GM19240 (cell line): ENCODE measurements around a stretch of chr10.

DNA sequence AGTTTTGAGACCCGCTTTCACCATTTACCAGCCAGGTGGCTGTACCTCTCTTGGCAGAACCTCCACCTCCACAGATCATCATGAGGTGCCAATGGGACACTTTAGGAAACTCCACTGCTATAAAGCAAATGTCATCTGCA, 1.4 kb downstream of the PCBD1 start:
- RRBS: no CpG with 5 or more reads among the region's 1 CpG

DNA sequence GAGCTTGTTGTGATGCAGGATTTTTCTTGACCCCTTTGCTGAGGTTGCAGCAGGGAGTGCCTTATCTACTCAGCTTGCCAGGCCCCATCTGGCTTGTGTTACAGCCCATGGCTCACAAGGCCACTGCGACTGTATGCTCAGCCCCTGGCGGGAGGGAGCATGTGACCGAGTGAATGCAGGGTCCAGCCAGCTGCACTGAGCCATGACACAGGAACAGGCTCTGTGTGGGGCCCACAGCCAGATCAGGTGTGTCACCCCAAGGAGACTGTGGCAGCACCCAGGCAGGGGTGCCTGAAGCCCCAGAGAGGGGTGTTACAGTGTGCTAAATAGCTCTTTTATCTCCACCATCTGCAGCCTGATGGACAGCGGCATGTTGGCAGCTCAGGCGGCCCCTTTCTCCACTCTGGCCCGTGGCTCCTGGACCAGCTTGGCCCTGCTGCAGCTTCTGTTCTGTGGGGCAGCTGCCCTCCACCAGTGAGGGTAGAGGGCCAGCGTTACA, 2.6 kb upstream of the PCBD1 start:
- RRBS: no CpG with 5 or more reads among the region's 7 CpGs

DNA sequence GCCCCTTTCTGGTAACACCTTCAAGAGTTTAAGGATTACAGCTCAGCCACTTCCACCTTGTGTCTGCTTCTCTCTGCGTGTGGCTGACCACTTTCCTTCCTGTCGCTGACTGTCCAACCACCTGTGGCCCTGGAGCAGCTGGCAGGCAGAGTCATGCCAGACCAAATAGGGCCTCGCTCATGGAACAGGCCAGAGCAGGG, 97.3 kb upstream of the PCBD1 start:
- RRBS: no CpG with 5 or more reads among the region's 3 CpGs

DNA sequence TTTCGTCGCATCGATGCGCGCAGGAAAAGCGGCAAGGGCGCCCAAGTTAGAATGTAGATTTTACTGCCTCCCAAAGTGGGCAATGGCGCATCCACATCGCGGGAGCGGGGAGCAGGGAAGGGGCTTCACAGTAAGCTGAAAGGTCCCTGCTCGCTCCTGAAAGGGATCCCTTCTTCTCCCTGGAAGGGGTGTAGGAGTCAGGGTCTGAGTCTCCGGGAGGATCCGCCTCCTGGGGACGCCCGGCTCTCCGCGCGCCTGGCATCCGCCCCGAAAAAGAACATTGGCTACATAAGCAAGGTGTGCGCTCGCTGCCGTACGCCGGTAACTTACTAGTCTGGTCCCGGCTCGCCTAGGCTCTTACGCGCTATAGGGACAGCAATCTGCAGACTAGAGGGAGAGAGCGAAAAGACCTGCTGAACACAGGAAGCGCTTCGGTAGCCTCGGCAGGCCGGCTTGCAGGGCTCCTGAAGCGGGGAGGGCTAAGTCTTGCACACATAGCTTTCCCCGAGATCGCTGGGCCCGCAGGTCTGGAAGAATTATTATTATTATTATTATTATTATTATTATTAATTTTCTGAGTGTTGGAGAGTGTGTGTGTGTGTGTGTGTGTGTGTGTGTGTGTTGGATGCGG, 886 bp downstream of the UNC5B start:
- RRBS: 3% methylated on average over 19 of the region's 40 CpGs

- RRBS: no CpG with 5 or more reads among the region's 19 CpGs
Observed at GRCh38 chr10:71217820-71218561, 5.6 kb downstream of the UNC5B start.

- RRBS: no CpG with 5 or more reads among the region's 9 CpGs
Observed at GRCh38 chr10:71229274-71229727, 16.9 kb downstream of the UNC5B start.

DNA sequence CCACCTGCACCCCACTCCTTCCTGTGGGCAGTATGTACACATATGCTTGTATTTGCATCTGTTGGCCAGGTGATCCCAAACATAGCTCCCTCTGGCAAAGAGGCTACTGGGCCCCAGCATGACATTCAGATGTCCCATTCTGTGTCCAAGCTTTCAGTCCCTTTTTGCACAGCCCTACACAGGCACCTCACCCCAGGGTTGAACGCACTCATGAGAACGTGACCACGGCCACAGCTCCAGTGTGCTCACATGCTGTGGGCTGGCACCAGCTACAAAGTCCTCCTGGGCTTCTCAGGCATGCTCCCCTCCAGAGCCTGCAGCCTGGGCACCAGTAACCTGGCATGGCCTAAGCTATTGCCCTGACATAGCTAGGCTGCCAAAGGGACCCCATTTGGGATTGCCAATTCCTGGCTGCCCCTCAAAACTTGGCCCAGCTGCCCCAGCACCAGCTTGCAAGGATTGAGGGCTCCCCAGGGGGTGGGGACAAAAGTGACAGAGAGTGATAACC, 36.6 kb downstream of the UNC5B start:
- RRBS: no CpG with 5 or more reads among the region's 3 CpGs

- RRBS: no CpG with 5 or more reads among the region's 4 CpGs
Observed at GRCh38 chr10:71252176-71252577, 39.8 kb downstream of the UNC5B start.

GRCh38 chr10:71261909-71262474, 49.6 kb downstream of the UNC5B start:
- RRBS: 80% methylated on average over 2 of the region's 11 CpGs

DNA sequence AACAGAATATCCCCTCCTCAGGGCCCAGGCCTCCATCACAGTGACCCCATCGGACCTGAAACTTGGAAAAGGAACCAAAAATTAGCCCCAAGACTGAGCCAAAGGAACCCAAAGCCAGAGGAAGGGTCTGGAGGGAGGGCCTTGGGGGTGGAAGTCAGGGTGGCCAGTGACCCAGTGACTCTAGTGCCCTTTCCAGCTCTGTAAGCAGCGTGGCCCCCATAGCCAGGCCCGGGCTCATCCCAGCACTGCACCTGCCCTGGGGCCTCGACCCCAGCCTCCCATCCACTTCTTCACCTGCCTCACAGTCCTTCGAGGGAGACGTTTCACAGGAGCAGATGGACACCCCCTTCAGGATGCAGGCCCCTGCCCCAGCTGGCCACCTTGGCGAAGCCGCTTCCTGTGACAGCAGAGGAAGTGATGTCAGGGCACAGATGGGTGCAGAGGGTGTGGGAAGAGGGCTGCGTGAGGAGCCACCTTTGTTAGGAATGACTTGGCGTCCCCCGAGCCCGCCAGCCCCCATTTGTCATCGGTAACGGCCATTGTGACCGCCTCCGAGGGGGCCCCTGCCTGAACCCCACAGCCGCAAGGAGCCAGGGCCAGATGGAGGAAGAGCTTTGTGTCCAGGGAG, 47.5 kb upstream of the SLC29A3 start:
- RRBS: no CpG with 5 or more reads among the region's 17 CpGs

DNA sequence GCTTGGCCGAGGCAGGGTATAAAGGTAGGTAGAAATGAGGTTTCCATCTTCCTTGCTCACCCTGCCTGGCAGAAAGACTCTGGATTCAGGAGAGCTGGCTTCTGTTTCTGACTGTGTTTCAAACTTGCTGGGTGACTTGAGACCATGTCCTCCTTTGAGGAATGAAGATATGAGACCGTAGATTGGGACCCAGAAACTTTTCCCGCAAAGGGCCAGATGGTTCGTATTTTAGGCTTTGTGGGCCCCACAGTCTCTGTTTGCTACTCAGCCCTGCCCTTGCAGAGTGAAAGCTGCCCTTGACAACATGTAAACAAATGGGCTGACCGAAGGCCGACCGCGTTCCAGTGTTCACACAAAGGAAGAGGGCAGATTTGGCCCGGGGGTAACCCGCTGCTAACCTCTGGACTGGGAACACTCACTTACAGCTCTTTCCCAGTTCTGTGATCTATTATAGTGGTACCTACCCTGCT, 15.0 kb downstream of the SLC29A3 start:
- RRBS: no CpG with 5 or more reads among the region's 10 CpGs

GRCh38 chr10:71340085-71340653, 21.1 kb downstream of the SLC29A3 start:
- RRBS: no CpG with 5 or more reads among the region's 4 CpGs

- RRBS: no CpG with 5 or more reads among the region's 11 CpGs
Observed at GRCh38 chr10:71359307-71359877, 37.3 kb upstream of the CDH23 start.

DNA sequence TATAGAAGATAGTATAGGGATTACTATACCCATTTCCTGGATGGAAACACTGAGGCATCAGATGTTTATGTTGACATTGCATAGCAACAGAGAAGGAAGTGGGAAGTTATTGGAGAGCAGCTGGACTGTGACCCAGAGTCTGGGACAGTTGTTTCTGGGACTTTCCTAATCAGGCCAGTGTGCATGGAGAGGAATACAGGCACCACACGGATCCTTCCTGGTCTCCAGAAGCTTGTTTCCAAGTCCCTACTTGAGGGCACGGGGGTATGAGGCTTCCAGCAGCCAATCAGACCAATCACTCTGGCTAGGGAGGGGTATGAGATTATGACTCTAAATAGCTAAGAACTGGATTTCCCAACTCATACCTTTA, 158.1 kb downstream of the CDH23 start:
- RRBS: no CpG with 5 or more reads among the region's 2 CpGs

DNA sequence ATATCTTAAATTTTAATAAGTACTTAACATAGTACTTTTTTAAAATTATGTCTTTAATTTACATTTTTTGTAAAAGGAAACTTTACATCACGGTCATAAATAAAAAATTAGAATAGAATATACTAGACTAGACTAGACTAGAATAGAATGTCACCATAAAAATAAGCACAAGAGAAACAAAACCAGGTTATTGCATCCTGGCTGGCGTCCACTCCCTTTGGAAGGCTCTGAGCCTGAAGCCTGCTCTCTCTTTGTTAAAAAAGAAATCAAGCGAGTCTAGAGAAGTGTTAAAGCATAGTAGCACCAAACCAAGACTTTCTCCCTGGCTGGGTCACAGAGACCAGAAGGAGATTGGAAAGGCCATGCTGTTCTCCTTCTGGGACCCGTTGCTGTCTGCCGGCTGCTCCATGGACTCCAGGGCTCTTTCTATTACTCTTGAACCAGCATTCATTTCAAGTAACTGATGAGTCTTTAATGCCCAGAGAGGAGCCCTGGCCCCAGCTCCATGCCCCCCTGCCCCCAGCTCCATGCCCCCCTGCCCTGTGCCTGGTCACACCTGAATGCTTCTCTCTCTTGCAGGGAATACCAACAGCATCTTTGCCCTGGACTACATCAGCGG, 104.5 kb downstream of the C10orf105 start:
- RRBS: no CpG with 5 or more reads among the region's 6 CpGs

GRCh38 chr10:71616903-71617540, 102.6 kb downstream of the C10orf105 start:
- RRBS: 89% methylated on average over 3 of the region's 11 CpGs

- RRBS: no CpG with 5 or more reads among the region's 10 CpGs
Observed at GRCh38 chr10:71726808-71727190, 7.2 kb upstream of the C10orf105 start.

DNA sequence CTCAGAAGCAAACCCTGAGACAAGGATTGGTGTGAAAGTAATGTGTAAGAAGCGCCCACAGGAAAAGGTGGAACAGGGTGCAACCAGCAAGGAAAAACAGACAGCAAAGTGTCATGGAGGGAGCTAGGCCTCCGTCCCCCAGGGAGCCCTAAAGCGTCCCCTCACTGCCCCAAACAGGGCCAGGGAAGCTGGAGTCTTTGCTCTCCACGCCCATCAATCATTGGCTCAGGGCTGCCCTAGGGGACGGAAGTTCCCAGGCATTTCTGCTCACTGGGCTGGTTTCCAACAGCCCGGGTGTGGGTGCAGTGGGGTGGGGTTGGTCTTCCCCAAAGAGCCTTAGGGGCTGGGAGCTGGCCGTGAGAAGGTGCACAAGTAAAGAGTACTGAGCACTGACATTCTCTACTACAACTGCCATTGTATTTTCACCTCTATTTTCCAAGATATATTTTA, 9.7 kb upstream of the C10orf105 start:
- RRBS: no CpG with 5 or more reads among the region's 7 CpGs

GRCh38 chr10:71750160-71750982, 22.9 kb downstream of the VSIR start:
- RRBS: no CpG with 5 or more reads among the region's 18 CpGs

DNA sequence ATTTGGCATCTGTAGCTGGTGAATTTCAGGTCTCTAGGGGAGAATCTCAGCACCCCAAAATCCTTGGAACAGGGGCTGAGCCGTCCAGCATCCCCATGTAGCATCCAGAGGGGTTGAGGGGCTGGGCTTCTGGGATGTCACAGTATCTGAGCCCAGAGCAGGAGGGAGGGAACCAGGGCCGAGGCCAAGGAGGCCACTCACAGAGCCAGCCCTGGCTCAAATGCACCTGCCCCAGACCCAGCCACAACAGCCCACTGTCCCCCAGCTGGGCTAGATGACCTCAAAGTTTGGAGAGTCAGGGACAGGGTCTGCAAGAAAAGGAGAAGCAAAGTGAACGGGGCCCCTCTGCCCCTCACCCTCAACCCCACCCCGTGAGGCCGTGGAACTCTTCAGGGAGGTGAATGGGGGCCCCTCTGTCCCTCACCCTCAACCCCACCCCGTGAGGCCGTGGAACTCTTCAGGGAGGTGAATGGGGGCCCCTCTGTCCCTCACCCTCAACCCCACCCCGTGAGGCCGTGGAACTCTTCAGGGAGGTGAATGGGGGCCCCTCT, 22.3 kb downstream of the VSIR start:
- RRBS: no CpG with 5 or more reads among the region's 9 CpGs